H4 (cell line): ENCODE measurements around a stretch of chr21.

- RAMPAGE, long total RNA = no peak
Measured at GRCh38 chr21:32371717-32372398, 21.0 kb downstream of the URB1 start.

- RAMPAGE, long total RNA = no peak
Measured at GRCh38 chr21:32378666-32379487, 13.9 kb downstream of the URB1 start.

DNA sequence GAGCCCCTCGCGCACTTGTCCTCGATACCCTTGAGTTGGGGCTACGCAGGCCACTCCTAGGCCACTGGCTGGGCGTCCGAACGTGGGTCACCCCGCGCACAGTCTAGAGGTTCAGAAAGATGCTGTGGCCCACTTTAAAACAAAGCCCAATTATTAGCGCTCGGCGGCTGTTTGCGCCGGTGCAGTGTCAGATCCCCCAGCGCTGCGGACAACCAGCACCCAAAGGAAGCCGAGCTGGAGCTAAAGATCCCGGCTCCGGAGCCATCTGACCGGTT is 740 bp upstream of the EVA1C start:
- RAMPAGE, long total RNA = no peak

DNA sequence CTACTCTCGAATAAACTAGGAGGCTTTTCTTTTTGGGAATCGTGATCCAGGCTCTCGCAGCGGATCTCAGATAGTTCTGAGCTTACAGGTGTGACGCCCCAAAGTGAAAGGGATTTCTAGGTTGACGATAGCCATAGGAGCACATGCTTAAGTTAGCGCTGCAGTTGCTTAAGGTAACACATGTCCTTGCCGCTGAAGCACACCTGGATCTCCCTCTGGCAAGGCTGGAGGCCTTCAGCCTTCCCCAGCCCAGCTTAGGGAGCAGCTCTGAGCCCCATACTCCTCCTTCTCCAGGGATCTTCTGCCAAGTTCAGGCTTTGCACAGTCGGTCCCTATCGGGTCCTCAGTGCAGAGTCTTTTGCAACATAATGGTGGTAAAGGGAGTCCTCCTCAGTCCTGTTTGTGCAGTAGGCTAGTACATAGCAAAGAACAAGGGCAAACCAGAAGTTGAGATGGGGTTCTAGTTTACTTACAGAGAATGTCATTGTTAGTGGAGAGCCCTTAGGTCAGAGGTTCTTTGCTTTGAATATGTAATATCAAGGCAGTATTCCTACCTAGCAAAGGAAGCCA is 1.2 kb downstream of the EVA1C start:
- RAMPAGE, long total RNA = no peak

- RAMPAGE, long total RNA = no peak
Measured at GRCh38 chr21:32507451-32508004, 77.8 kb downstream of the TCP10L start.

- RAMPAGE, long total RNA = no peak
Measured at GRCh38 chr21:32569233-32570193, 15.8 kb downstream of the TCP10L start.

GRCh38 chr21:32599342-32599940 is 12.7 kb downstream of the CFAP298 start:
- RAMPAGE, long total RNA = no peak

DNA sequence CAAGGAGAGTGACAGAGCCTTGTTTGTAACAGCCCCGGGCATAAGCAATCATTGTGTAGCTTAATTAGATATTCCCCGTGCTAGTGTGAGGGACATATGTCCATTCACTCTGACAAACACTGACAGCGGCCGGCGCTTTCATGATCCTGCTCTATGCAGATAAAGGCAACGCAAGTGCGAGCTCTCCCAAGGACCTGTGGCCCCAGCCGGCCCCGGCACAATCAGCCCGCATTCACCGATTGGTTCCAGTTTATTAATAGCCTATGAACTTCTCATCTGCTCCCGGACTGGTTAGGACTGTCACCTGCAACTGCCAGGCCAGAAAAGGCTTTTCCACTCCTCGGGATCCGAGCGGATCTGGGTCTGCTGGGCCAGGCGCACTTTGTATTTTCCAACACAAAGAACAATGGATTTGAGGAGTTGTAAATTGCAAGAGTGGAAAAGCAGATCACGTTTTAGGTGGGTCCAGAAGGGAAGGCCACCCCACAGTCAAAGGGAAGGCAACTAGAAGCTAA is 17.9 kb upstream of the OLIG1 start:
- RAMPAGE, long total RNA = no peak

DNA sequence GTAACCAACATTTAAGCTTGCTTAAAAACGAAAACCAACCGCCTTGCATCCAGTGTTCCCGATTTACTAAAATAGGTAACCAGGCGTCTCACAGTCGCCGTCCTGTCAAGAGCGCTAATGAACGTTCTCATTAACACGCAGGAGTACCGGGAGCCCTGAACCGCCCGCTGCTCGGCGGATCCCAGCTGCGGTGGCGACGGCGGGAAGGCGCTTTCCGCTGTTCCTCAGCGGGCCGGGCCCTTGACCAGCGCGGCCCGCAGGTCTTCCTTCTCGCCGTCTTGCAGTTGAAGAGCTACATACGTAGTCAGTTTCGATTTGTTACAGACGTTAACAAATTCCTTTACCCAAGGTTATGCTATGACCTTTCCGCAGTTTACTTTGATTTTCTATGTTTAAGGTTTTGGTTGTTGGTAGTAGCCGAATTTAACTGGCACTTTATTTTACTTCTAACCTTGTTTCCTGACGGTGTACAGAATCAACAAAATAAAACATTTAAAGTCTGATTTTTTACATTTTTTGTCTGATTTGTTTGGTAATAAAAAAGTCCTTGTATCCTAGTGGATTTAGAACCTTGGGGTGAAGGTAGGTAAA is 2.1 kb downstream of the OLIG1 start:
- RAMPAGE, long total RNA = no peak

DNA sequence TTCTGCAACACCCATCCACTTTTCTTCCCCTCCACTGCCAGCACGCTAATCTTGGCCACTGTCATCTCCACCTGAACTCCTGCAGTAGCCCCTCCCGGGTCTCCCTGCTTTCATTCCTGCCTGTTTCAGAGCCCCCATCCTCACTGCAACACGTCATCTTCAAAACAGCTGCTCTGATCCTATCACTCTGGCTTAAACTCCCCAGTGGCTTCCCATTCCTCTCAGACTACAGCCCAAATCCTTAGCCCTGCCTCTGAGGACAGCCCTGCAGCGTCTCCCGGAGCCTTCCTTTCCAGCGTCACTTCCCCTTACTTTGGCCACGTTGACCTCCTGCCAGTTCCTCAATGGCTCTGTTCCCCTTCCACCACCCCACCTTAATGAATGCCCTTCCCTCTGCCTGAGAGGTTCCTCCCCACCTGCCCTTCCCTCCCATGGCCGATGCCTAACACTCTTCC is 22.9 kb upstream of the IFNAR2 start:
- RAMPAGE, long total RNA = no peak

- RAMPAGE, long total RNA = no peak
Measured at GRCh38 chr21:33261481-33262170, 4.5 kb upstream of the IL10RB start.

GRCh38 chr21:33265223-33265600 is 955 bp upstream of the IL10RB start:
- RAMPAGE, long total RNA = no peak

- RAMPAGE, long total RNA = no peak
Measured at GRCh38 chr21:33290226-33291011, 24.3 kb downstream of the IL10RB start.

- RAMPAGE, long total RNA = no peak
Measured at GRCh38 chr21:33444172-33444574, 35.6 kb downstream of the TMEM50B start.

- RAMPAGE, long total RNA = no peak
Measured at GRCh38 chr21:33657171-33657609, 14.9 kb downstream of the ITSN1 start.

GRCh38 chr21:33767517-33768036 is 125.3 kb downstream of the ITSN1 start:
- RAMPAGE, long total RNA = no peak

DNA sequence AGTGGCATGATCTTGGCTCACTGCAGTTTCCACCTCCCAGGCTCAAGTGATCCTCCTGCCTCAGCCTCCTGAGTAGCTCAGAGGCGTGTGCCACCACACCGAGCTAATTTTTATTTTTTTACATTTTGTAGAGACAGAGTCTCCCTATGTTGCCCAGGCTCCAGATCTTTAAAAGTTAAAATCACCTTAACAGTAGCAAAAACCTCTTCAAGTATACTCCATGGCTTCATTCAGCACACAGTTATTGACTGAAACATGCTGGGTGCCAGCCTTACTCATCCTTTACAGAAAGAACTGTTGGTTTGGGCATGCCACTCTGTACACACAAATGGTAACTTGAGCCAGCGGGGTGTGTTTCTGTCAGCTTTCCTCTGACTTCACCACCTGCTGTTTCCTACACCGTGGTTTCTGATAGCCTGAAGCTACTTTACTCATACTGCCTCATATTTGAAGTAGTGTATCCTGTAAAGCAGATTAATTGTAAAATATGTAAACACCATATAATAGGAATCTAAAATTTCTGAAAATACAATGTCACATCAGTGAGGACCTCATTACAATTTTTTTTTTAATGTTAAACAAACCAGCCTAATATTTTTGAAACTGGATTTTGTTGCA is 114.0 kb downstream of the ATP5PO start:
- RAMPAGE, long total RNA = no peak

GRCh38 chr21:33902334-33903522 is 12.9 kb downstream of the ATP5PO start:
- RAMPAGE, long total RNA = no peak

DNA sequence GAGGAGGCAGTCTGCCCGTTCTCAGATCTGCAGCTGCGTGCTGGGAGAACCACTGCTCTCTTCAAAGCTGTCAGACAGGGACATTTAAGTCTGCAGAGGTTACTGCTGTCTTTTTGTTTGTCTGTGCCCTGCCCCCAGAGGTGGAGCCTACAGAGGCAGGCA is 15.2 kb upstream of the ATP5PO start:
- RAMPAGE, long total RNA = no peak

DNA sequence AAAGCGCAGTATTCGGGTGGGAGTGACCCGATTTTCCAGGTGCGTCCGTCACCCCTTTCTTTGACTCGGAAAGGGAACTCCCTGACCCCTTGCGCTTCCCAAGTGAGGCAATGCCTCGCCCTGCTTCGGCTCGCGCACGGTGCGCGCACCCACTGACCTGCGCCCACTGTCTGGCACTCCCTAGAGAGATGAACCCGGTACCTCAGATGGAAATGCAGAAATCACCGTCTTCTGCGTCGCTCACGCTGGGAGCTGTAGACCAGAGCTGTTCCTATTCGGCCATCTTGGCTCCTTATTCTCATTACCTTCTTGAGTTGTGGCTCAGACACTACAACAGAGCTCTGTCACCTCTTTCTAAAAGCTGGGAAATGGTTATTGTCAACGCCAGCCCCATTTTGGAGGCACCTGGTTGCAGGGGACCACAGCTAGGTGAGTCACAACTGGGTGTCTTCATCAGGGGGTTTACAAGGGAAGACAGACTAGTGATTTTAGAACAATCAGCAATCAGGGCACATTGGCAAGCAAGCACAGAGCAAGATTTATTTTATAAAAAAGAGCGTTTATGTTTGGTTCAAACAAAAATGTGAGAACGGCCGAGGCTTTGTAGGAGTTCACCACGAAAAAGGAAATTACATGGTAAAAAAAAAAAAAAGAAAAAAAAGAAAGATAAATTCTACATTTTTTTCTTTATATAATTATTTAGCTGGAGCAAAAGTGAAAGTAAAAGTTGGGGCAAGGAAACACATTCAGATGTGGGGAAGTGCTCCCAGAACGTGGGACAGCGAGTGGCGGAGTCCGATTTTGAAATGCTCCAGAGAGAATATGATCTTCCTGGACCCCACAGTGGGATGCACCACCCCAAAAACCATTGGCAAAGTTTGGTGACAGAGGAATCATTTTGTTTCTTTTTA is 16.0 kb upstream of the ATP5PO start:
- RAMPAGE, long total RNA = no peak